Parotid gland (tissue), 1 donor: ENCODE data around the gene CRTC1.

DNA sequence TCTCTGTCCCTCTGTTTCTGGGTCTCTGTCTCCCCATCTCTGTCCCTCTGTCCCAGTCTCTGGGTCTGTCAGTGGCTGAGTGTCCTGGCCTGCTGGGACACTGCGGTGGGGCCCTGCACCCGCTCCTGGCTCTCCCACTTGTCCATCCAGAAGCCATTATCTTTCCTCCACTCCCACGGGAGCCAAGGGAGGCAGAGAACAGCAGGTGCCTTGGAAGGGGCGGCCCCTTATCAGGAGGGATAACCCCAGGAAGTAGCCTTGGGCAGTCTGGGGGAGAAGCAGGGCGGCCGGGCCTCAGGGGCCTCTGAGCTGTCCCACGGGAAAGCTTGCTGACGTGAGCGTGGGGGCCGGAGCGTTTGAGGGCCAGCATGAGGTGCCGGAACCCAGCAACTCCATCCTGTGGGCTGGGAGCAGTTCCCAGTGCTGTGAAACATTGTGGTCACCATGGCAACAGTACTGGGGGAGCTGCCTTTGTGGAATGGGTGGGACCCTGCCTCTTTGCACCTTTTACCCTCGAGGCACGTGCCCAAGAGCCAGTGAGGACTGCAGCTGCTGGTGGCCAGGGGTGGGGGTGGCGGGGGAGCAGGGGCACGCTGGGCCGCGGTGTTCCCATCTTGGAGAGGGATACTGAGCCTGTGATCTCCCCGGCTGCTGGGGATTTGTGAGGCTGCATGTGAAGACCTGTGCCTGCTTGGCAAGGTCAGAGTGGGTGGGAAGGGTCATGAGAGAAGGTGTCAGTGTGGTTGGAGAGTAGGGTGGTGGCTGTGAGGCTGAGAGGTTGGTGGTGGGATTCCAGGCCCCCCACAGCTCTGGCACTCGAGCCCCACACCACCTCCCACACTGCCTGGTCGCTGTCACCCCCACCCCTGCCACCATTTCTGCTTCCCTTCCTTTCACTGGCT is 21.0 kb downstream of the KLHL26 start:
- PRO-cap = no peak

- PRO-cap = bidirectional peak, plus-strand start at chr19:18683664, minus-strand start at chr19:18683497
Observed at GRCh38 chr19:18683158-18684196, at the start of gene CRTC1. Gene CRTC1 (plus strand): TSS chr19:18683680.

- PRO-cap = no peak
Observed at GRCh38 chr19:18708166-18708760, 24.8 kb downstream of the CRTC1 start.

DNA sequence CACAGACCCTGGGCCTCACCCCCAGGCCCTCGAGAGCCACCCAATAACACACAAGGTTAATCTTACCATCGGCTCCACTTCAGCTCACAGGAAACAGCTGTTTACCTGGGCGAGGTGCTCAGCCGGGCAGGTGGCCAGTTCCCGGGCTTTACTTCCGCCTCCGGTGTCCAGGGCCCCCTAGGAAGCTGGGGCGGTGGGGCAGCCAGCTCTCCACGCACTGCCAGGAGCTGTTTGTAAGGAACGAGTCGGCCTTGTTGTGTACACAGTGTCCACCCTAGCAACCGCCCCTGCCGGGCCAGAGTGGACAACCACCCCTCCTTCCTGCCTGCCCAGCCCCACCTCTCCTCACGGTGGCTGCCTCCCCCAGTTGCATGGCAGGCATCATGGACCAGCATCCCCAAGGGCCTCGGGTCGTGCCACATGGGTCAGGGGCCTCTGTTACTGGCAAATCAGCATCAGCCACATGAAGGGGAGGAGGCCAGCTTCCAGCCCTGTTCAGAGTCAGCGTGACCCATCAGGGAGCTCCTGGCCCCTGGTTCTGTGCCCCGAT is 49.3 kb downstream of the COMP start:
- PRO-cap = no peak

GRCh38 chr19:18845654-18846312 is 14.0 kb downstream of the UPF1 start:
- PRO-cap = no peak

DNA sequence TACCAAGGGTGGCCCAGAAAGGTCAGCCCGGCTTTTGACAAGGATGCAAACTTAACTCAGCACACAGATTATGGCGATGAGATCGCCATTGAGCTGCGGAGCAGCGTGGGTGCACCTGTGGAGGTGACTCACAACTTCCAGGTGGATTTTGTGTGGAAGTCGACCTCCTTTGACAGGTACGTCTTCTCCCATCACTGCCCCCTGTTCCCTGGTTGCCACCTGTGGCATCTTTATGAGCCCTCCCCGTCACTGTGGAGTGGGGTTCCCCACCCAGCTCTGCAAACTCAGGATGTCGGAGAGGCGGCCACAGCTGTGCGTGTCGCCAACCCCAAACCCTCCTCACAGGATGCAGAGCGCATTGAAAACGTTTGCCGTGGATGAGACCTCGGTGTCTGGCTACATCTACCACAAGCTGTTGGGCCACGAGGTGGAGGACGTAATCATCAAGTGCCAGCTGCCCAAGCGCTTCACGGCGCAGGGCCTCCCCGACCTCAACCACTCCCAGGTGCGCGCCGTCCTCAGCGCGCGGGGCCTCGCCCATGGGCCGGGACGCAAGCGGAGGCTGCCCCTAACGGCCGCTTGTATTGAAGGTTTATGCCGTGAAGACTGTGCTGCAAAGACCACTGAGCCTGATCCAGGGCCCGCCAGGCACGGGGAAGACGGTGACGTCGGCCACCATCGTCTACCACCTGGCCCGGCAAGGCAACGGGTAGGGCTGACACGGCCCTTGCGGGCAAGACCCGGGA is 22.9 kb downstream of the UPF1 start:
- PRO-cap = no peak

DNA sequence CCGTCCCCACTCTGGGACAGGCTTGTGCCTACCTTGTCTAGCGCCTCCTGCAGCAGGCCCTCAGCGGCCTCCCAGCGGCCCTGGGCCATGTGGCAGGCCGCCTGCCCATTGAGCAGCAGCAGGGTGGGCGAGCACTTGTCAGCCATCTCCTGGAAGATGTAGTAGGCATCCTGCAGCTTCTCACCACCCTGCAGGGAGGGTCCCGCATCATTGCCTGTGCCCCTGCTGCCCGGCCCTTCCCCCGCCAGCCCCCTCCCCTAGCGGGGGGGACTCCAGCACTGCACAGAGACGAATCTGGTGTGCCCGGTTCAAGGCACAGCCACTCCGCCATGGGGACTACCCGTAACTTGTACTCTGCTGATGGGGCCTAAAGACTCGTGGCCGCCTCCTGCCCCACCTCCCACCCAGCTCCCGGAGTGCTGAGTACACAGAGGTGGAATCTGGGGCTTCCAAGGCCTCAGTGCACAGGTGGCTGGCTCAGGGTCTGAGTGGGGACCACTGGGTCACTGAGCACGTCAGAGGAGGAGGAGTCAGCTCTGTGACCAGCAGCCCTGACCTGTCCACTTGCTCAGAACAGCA is 7.4 kb upstream of the CERS1 start:
- PRO-cap = no peak

DNA sequence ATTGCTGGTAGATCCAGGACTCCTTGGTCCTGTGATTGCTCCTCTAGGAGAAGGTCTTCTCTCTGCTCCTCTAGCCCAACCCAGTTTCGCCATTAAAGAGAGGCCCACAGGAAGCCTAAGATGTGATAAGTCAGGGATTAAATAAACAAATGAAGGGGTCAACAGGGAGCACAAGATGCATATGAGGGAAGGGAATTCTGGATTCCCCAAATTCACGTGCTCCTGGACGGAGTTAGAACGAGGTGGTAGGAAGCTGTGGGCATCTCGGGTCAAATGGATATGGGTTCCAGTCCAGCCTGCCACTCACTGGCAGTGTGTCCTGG is 637 bp downstream of the DDX49 start:
- PRO-cap = no peak

DNA sequence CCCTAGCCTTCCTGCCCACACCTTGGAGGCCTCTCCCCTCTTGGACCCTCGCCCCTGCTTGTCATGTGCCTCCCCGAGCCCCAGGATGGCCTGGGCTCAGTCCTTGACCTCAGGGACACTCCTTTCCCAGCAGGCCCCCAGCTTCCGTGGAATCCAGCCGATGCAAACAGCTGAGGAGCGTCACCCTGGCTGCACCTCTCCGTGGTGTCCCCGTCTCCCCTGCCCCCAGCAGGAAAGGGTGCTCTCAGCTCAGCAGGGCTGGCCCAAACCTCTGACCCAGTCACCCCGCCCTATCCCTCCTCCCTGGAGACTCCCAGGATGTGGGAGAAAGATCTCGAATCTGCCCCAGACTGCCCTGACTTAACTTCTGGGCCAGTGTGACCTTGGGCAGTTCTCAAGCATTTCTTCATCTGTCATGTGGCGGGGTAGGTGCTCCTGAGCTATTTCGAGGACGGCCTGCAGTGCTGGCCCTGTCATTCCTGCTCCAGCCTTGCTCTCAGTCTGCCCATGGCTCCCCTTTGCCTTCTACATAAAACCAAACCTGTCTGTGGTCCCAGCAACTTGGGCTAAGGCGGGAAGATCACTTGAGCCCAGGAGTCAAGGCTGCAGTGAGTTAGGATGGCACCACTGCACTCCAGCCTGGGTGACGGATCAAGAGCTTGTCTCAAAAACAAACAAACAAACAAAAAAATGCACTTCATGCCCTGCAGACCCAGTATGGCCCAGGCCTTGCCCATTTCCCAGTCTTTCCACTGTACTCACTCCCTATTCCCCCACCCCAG is 4.5 kb upstream of the SLC25A42 start:
- PRO-cap = no peak

- PRO-cap = no peak
Observed at GRCh38 chr19:19067681-19068074, 3.9 kb downstream of the SLC25A42 start.

GRCh38 chr19:19111719-19112502 is 26.4 kb downstream of the TMEM161A start:
- PRO-cap = no peak

- PRO-cap = no peak
Observed at GRCh38 chr19:19171906-19172568, 2.0 kb upstream of the MEF2B start.

GRCh38 chr19:19377551-19378136 is 27.8 kb upstream of the GATAD2A start:
- PRO-cap = no peak

GRCh38 chr19:19405178-19405602 is 285 bp upstream of the GATAD2A start:
- PRO-cap = bidirectional peak, plus-strand start at chr19:19405727, minus-strand start at chr19:19405543

GRCh38 chr19:19406398-19406658 is 853 bp downstream of the GATAD2A start:
- PRO-cap = no peak

DNA sequence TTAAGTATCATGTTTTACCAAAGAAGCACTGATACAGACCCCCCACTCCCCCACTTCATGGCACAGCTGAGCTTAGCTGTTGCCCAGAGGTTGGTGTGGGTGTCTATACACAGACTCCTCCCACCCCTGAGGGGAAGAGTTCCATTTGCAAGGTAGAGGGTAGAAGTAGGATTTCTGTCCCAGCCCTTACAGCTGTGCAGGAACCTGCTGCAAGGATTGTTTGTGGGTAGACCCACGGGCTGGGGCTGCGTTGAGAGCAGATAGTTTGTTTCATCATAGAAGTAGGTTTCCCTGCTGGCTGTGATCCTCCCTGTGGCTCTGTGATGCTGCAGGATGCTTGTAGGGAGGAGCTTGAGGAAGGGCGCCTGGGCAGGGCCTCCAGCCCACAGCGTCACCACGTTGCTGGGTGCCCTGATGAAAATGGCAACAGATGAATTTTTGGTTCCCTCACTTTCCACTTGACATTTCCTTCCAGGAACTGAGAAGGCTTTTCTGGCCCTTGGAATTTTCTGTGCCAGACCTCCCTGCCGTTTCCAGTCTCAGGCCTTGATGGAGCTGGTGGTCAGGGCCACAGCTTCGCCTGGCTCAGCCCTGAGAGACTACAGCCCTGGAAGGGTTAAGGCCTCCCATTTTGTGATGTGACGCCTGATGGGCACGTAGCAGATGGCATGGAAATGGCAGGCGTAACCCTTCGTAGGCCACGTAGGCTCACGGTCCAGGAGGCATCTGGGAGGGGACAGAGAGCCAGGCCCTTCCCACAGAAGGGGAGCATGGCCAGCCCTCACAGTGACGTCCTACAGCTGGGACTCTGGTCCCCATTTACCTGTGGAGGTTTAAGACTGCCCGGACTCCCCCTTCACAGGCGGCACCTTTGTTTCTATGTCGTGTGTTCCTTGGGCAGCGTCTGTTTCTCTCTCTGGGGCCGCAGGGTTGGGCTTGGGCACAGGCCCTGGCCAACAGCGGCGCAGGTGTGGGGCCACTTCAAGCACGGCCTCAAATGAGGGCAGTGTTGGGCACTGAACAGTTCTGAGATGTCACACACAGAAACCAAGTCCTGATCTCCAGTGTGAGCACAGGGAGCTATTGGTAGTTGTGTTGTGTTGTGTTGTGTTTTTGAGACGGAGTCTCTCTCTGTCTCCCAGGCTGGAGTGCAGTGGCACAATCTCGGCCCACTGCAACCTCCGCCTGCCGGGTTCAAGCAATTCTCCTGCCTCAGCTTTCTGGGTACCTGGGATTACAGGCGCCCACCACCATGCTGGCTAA is 42.3 kb downstream of the GATAD2A start:
- PRO-cap = no peak

DNA sequence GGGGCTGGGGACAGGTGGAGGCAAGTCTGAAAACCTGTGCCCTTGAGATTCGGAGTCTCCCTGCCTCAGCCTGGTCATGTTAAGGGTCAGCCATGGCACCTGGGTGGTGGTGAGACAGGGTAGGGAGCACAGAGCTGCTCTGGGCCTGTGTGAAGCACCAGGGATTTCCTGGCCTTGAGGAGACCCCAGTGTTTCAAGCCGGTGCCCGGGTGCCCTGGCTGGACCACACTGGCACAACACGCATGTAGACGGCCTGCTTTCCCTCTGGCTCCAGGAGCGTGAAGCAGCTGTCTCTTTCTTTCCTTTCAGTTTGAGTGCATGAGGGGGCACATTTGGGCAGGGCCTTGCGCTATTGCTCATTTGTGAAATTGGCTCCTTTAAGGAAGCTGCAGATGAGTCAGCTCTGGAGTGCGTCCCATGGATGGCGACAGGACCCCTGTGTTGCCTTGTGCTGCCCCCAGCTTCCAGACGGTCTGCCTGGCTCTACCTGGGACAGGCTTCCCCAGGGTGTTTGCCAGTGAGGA is 51.7 kb downstream of the TSSK6 start:
- PRO-cap = no peak

GRCh38 chr19:19623468-19624160 is 4.4 kb downstream of the LPAR2 start:
- PRO-cap = no peak

- PRO-cap = no peak
Observed at GRCh38 chr19:19629972-19631035, 2.3 kb upstream of the LPAR2 start.

GRCh38 chr19:19644987-19646042 is 1.9 kb upstream of the GMIP start:
- PRO-cap = no peak